H9 (cell line): ENCODE data around the genes INPP1 and GLS.

DNA sequence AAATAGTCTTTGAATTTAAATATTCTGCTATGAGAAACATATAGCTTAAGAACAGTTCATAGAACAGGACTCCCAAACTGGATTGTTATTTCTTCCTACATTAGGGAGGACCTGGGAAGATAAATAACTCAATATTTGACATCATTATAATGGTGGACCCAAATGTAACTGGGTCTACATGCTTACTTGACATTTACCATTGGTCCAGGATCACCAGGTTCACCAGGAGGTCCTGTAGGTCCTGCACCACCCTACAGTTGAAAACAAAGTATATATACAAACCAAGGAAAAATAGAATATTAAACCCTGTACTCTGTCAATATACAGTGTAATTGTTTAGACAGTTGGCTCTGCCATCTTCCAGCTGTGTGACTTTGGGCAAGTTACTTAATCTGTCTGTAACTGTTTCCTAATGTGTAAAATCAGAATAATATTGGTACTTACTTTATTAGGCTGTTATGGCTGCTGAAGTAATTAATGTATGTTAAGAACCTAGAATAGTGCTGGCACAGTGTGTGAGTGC, 94.0 kb downstream of the COL5A2 start:
- PRO-cap = no peak

DNA sequence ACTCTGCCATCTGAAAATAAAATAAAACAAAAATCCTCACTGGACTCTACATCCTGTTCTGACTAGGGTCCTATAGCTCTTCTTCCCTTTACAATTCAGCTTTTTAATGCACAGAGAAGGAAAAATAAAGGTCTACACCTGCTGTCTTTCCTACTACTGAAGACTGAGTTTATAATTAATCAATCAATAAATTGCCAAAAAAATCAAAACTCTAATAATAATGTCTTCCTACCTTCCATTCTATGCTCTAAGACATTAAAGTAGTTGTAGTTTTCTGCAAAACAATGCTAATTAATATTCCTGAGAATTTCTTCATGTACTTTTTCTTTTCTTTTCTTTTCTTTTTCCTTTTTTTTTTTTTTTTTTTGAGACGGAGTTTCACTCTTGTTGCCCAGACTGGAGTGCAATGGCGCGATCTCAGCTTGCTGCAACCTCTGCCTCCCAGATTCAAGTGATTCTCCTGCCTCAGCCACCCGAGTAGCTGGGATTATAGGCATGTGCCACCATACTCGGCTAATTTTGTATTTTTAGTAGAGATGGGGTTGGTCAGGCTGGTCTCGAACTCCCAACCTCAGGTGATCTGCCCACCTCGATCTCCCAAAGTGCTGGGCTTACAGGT, 19.0 kb downstream of the COL5A2 start:
- PRO-cap = no peak

GRCh38 chr2:189217412-189217994, 37.9 kb upstream of the COL5A2 start:
- PRO-cap = bidirectional peak, plus-strand start at chr2:189217804, minus-strand start at chr2:189217653

DNA sequence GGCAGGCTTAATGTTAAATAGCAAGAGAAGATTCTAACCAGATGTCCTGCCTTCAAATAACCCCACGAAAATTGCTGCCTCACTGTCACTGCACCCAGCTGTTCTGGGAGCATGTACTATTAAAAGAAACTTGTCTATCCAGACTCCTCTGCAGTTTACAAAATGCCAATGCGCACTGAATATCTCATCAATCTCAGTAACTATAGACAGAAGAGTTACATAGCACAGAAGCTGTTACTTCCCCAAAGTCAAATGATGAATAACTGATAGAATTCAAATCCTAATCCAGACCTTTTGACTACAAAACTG, 43.9 kb downstream of the WDR75 start:
- PRO-cap = no peak

- PRO-cap = no peak
Measured at GRCh38 chr2:189569234-189570081, 11.1 kb downstream of the SLC40A1 start.

DNA sequence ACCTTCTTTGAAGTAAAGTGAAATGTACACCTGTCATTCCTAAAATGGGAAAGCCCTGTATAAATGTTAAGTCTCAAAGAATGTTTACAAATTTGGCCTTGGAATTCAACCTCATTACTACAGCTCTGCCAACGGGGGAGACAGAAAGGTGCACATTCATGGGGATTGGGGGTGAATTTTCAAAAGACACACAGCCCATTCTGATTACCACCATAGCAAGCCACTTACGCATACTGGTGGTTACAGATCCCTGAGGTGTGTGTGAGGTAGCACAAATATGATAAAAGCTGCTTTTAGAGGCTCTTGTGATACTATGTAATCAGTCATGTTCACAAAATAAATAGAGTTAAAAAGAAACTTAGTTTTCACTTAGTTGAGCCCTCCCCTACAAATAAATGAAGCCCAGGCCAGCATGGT, 1.1 kb downstream of the ASDURF start:
- PRO-cap = no peak

GRCh38 chr2:190211145-190211849, 30.6 kb downstream of the C2orf88 start:
- PRO-cap = no peak

GRCh38 chr2:190235430-190235765, 54.7 kb downstream of the C2orf88 start:
- PRO-cap = no peak

DNA sequence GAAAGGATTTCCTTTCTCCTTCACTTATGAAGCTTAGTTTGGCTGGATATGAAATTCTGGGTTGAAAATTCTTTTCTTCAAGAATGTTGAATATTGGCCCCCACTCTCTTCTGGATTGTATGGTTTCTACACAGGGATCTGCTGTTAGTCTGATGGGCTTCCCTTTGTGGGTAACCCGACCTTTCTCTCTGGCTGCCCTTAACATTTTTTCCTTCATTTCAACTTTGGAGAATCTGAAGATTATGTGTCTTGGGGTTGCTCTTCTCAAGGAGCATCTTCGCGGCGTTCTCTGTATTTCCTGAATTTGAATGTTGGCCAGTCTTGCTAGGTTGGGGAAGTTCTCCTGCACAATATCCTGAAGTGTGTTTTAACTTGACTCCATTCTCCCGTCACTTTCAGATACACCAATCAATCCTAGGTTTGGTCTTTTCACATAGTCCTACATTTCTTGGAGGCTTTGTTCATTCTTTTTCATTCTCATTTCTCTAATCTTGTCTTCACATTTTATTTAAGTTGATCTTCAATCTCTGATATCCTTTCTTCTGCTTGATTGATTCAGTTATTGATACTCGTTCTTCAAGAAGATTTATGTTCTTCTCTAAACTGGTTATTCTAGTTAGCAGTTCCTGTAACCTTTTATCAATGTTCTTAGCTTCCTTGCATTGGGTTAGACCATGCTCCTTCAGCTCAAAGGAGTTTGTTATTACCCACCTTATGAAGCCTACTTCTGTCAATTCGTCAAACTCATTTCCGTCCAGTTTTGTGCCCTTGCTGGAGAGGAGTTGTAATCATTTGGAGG, 61.2 kb downstream of the C2orf88 start:
- PRO-cap = no peak

DNA sequence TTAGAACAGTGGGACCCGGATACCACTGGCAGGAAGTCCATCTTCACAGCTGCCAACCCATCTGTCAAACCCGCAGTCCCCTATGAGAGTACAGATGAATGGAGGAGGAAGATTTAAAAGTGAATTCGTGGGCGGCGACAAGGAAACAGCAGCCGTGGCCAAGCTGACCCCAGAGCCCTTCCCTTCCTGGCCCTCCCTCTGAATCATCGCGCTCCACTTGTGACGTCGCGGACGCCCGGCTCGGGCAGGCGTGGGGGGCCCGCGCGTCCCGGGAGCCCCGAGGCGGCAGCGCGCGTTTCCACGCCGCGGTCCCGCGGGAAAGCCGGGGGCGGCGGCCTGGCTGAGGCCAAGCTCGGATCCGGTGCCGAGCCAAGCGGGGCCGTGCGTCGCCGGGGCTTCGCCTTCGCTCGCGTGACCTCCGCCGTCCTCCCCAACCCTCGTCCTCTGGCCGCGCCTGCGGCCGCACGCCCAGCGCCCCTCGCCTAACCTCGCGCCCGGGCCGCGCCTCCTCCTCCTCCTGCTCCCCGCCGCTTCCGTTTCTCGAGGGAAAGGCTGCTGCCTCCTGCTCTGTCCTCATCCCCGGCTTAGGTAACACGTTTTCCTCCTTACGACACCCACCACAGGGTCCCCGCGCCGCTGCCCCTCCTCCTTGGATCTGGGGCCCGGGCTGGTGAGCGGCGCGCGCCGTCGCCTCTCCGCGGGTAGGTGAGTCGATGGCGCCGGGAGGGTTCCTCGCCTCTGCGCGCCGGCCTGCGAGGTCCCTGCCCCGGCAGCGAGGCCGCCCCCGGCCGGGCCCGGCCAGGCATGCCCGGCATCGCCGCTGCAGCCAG, at the start of gene INPP1:
INPP1 (plus strand) TSS at position 216 of the 830 bp plus-strand sequence.
- PRO-cap = bidirectional peak, plus-strand start at position 646 of the sequence, minus-strand start at position 590 of the sequence

GRCh38 chr2:190344204-190344707, 867 bp downstream of the INPP1 start:
- PRO-cap = no peak

DNA sequence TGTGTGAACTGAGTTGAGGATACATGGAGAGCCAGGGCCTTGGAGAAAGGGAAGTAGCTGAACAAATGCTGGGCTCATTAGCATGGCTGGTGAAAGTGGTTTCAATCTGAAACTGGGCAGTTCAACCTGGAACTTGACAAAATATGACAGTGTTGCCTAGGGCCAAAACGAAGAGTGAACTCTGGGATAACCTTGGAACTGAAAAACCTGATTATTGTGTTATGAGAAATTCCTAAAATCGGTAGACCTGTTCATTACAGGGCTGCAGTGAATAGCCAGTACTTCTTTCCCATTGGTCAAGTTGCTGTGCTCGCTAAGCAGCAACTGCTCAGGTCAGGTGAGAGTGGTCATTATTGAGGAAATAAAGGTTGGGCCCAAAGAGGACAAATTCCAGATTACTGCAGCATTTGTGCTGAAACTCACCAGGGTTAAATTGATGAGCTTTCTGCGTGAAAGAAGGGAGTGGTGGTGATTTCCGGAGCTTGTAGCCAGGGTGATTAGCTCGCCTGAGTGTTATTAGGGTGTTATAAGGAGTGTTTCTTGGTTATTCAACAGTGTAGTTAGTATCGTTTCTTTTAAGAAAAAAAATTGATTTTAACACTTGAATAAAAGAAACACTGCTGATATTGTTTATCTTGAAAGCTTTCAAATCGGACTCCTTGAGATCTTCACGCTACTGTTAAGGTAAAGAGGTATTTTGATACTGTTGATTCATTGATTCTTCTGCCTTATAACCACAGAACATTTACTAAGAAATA, 12.9 kb downstream of the INPP1 start:
- PRO-cap = no peak

- PRO-cap = no peak
Measured at GRCh38 chr2:190472052-190472874, 62.3 kb downstream of the NEMP2 start.

GRCh38 chr2:190648161-190648549, 728 bp upstream of the NAB1 start:
- PRO-cap = unidirectional peak, plus-strand start at chr2:190648299; bidirectional peak, plus-strand start at chr2:190648648, minus-strand start at chr2:190648485

DNA sequence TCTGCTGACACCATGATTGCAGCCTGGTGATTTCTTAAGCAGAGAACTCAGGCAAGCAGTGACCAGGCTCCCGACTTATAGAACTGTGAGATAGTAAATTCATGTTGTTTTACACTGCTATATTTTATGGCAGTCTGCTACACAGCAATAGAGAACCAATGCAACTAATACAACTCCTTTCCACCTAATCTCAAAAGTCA, 95.4 kb upstream of the GLS start:
- PRO-cap = no peak

GRCh38 chr2:190880714-190881136, at the start of gene GLS:
TSS of gene GLS (plus strand) at chr2:190880821.
- PRO-cap = bidirectional peak, plus-strand start at chr2:190880821, minus-strand start at chr2:190880643; unidirectional peak, plus-strand start at chr2:190881085

DNA sequence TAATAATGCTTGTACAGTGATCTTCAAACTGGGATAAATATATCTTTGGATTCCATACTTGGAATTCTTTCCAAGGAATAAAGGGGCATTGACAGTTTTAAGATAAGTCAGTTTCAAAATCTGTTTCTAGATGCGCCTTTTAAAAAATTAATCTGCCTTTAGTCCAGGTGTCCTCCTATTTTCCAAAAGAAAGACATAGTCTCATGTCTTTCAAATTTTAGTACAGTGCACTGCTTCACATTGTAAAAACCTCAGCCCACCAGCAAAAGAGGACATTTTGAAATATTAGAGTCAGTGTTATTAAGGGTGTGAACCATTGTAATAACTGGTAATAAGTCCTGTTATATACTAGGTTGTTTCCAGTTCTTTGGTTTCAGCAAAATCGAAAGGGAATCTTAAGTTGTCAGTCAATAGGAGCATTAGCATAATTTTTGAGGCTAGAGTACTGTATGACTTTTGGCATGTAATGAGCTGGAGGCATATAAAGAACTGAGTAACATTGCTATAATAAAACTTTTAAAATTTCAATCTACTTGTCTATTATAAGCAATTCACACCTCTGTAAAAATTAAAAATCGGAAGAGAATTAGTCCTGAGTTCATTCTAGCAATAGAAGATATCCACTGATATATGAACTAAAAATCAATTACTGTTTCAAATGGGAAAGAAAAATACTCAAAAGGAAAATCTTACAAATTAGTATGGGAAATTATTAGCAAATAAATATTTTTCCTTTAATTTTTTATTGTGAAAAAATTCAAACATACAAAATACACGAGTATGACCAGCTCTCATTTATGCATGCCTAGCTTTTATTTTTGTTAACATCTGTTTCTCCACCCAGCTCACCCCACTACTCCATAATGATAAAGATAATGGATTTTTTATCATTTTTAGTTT, 35.1 kb downstream of the GLS start:
- PRO-cap = no peak

GRCh38 chr2:190961881-190962809, 51.8 kb downstream of the STAT1 start:
- PRO-cap = no peak

DNA sequence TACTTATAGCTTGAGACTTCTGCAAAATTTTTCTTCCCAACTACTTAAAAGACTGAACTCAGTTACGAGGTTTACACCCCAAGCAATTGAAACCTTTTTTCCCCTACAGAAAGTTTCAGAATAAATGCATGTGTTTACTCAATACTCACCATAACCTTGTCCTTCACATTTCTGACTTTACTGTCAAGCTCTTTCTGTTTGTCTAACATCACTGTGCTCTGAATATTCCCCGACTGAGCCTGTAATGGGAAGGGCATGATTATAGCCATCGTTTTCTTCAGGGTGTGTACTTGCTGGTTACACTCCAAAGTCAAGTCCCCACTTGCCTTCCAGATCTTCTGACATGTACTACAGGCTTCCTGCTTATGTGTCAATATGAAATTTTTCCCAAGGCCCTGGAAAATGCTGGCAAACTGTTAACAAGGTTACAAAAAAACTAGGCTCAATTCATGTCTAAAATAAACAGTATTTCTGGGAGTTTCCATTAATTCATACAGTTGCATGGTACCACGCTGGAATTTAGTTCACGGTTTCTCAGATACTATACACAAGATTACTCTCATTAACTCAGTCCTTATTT, 13.0 kb downstream of the STAT1 start:
- PRO-cap = no peak

DNA sequence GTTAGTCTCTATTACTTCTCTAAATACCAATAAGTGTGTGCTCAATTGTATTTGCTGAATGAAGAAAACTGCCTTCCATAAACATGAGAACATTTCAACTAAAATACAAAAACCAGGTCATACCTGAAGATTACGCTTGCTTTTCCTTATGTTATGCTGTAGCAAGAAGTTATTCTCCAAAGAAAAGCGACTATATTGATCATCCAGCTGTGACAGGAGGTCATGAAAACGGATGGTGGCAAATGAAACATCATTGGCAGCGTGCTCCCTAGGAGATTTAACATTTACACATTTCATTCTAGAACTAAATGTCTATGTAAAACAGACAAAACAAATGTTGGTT, 5.2 kb downstream of the STAT1 start:
- PRO-cap = no peak